Left common carotid artery plus branches (tissue), 1 donor: ENCODE measurements around the gene B4GALNT3.

- PRO-cap = no peak
Measured at GRCh38 chr12:210270-210849, 3.6 kb downstream of the SLC6A12 start.

GRCh38 chr12:292536-293321 lies 30.1 kb upstream of the SLC6A13 start:
- PRO-cap = no peak

DNA sequence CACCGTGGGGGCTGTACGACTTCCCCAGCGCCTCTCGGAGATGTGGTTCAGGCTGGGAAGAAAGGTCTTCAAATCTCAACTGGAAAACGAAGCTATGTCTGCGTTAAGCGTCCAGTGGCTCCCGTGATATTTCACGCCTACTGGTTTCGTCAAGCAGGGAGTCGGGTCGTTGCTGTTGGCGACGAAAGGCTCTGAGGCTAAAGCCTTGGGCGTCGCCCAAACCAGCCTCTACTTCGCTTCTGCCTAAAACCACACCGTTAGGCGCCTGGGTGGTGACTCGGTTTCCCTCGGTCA lies 342 bp upstream of the B4GALNT3 start:
- PRO-cap = no peak

GRCh38 chr12:459744-460628 lies at the start of gene B4GALNT3:
TSS of gene B4GALNT3 (plus strand) at chr12:459939.
- PRO-cap = bidirectional peak, plus-strand start at chr12:459984, minus-strand start at chr12:459843; bidirectional peak, plus-strand start at chr12:460097, minus-strand start at chr12:460038

DNA sequence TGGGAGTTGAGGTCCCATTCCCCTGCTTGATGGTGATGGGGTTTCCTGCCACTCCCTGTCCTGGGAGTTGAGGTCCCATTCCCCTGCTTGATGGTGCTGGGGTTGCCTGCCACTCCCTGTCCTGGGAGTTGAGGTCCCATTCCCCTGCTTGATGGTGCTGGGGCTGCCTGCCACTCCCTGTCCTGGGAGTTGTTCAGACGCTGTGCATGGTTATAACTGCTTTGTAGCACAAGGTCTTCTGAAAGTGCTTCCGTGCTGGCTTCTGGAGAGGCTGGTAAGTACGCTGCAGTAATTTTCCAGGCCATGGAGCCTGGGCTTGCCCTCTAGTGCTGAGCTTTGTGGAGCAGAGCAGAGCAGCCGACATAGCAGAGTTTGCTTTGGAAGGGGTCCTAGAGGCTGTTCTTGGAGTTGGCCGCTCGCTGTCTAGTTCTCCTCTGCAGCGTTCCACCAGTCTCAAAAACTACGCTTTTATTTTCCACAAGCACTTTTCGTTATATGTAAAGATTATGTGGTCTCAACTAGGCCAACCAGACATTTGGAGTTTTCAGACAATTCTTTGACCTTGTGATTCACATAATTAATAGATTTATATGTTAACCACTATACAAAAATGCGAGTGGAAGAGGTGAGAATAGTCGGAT lies 6.3 kb downstream of the B4GALNT3 start:
- PRO-cap = no peak

DNA sequence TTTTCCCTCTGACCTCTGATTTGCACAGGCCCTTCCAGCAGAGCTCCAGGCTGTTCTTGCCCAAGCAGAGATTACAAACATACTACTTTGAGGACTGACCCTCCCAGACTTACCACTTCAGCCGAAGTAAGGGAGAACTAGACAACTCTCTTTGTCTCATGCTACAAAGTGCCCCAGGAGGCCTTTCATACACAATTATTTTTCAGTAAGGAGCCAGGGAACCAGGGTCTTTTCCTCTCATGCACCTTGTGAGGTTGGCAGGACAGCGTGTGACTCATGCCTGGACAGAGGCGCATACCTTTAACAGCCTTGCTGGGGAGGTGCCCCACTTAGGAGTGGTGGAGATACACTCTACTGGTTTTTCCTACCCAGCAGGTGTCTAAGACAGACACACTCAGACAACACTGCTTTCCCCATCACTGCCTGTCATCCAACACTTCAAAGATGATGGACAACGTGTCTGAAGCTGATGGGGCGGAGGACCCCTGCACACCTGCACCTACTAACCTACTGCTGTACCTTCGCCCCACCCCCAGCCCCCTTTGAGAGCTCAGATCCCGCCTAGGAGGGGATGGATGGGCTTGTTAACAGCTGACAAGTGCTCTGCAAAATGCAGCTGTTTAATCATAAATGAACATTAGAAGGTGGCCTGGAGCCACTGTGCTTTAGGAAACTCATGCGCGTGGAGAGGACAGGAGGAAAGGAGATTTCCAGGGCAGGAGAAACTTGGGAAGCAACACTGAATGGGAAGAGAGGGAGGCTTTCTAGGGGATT lies 49.1 kb downstream of the B4GALNT3 start:
- PRO-cap = no peak

GRCh38 chr12:509447-510012 lies 49.8 kb downstream of the B4GALNT3 start:
- PRO-cap = no peak

DNA sequence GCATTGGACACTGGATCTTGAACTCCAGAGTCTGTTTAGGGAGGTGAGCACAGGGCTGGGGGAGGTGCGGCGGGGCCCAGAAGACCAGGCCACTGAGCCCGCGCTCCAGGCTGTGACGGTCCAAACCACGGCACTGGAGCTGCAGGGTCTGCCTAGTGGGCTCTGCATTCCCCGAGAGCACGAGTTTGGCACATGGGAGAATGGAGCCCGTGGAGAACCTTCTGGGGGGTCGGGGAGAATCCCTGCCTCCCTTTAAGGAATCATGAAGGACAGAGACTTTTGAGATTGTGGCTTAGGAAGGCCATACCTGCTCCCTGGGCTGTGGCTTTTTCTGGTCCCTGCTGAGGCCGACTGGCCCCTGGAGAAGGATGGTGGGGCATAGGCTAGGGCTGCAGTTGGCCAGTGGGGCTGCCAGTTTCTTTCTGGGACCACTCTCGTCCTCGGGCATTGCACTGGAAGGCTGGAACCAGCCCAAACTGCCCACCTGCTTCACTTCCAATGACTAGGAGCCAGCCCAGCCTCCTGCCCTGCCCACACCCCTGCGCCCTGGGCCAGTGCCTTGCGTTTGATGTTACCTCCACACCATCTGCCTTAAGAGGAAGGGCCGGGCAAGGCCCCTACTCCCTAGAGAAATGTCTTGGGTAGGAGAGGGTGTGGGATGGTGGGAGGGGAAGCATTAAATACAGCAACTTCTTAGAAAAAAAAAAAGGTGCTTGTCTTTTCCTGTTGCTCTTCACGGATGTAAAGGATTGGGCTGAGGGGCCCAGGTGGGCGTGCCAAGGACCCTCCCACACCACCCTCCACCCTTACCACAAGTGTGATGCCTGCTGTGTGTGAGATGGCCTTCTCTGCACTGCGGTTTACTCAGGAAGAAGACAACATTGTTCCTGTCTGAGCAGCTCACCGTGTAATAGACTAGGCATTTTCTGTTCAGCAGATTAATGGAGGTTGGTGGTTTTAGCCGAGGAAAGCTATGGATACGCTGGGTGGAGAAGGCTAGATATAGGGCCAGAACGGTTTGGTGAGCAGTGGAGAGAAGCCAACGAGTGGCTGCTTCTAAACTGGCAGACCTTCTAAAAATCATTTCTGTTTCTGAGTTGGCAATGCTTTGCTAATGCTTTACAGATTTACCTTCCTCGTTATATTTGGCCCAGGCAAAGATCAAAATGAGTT lies 100.1 kb downstream of the NINJ2 start:
- PRO-cap = no peak

DNA sequence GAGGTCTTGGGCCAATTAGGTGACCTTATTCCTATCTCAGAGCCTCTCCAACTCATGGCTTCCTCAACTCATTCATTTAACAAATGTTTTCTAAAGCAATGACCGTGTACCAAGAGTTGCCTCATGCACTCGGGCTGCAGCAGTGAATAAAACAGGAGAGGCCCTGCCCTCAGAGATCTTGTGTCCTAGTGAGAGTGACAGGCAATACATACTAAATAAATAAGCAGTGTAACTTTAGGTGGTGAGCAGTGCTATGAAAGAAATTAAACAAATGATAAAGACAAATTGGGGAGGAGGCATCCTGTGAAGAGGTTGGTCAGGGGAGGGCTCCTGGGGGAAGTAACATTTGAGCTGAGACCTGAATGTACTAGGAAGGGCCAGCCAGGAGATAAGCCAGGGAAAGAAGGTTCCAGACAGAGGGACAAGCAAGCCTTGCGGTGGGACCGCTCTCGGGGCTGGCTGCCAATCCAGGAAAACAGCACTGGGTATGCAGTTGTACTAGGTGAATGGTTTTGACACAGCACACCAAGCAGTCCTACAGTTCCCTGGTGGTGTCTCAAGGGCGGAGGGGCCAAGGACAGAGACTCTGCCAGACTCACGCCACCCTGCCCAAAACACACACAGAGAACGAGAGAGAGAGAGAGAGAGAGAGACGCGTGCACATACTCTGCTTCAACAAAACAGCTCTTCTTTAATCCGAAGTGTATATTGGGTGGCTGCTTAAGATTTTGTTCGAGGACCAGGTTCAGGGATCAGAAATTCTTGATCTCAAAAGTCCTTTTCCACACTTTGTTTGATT lies 1.3 kb downstream of the NINJ2 start:
- PRO-cap = no peak

DNA sequence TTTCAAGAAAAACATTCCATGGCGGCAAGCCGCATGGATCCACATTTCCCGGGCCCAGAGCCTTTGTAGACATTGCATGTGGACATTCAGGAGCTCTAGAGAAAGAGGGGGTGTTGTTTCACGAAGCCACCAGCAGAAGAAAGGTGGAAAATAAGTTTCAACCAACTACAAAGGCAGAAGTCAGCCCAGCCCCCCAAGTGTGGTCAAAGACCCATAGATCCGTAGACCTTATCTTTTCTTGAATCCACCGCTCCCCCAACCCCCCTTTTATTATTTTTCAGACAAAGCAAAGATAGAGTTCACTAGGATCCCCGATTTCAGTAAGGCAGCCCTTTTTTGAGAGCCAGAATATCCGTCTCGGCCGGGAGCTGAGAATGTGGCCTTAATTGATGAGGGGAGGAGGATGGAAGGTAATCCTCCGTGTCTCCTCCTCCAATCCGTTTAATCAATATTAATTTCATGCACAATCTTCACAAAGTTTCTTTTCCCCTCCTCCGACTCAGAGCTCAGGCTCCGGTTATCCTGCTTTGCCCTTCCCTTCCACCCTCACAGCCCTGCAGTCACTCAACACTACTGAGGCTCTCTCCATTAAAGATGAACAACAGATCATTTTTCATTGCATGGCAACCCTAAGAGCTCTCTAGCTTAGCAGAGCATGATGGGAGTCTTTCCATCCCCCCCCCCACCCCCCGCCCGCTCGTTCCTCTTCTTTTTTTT lies 721 bp upstream of the WNK1 start:
- PRO-cap = no peak

DNA sequence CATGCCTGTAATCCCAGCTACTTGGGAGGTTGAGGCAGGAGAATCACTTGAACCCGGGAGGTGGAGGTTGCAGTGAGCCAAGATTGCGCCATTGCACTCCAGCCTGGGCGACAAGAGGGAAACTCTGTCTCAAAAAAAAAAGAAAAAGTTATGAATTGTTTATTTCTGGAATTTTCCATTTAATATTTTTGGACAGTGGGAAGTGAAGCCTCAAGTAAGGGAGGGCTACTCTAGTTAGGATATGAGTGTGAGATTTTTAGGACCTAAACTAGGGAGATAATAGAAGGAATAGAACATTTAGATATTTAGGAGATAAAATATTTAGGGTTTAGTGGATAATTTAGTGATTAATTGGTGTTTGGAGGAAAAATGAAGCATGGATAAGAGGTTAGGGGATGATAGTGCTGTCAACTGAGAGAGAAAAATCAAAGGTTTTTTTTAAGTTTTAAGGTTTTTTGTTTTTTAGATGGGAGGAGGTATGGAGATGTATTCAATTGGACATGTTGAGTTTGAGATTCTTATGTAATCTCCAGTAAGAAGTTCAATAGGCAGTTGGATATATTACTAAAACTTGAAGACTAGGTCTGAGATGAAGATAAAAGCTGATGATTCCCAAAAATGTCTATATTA lies 11.2 kb downstream of the WNK1 start:
- PRO-cap = no peak

DNA sequence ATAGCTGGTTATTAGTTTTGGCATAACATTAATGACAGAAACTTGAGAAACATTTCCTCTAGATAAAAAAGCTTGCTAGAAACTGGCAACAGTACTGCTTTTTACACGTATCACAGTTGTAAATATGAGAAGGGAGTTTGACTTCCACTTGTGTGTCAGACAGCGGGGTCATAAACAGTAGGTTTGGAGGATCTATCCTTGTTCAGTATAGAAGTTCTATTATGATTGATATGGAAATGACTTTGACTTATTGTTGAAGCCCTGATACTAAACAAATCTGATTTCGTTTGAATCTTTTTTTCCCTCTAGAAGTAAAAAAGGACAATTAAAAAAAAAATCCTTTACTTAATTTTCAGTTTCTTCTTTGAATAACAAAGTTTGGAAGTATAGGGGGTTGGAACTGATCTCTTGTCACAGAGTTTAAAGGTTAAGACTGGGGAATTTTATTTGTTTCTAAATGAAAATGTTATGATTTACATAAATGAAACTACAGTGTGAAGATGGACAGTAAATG lies 50.0 kb downstream of the WNK1 start:
- PRO-cap = no peak

DNA sequence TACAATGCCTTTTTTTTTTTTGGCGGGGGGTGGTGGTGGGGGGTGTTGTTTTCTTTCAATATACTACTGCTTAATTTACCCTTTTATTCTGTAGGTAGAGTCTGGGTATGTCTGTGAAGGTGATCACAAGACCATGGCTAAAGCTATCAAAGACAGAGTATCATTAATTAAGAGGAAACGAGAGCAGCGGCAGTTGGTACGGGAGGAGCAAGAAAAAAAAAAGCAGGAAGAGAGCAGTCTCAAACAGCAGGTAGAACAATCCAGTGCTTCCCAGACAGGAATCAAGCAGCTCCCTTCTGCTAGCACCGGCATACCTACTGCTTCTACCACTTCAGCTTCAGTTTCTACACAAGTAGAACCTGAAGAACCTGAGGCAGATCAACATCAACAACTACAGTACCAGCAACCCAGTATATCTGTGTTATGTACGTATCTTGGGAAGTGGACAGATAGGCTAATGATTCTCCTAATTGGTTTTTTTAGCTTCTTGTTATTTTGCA lies 88.5 kb downstream of the RAD52 start:
- PRO-cap = no peak

- PRO-cap = no peak
Measured at GRCh38 chr12:912819-913715, 36.4 kb downstream of the RAD52 start.

- PRO-cap = no peak
Measured at GRCh38 chr12:1099013-1099636, 108.1 kb downstream of the ERC1 start.

DNA sequence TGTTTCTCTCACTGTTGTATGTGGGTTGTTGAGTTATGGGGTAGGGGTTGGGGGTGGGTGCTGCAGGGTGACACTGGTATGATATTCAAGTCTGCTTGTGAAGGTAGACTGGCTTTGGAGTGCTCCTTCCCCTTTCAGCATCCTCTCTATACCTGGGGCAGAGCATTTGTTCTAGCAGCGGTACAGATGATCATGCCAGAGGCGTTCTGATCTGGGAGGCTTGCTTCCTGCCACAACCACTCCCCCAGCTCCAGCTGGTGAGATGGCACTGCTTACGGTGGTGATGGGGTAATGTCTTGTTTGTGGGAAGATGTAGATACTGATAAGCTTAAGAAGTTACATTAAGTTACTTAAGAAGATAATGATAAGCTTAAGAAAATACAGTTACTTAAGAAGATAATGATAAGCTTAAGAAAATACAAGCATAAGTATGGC lies 131.8 kb downstream of the ERC1 start:
- PRO-cap = no peak

DNA sequence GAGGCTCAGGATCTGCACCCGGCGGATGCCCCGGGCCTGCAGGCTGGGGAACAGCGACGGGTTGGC lies 715 bp downstream of the FBXL14 start:
- PRO-cap = no peak

GRCh38 chr12:1596015-1596454 lies 1.7 kb upstream of the FBXL14 start:
- PRO-cap = no peak

GRCh38 chr12:1616087-1616971 lies 12.7 kb upstream of the WNT5B start:
- PRO-cap = no peak

DNA sequence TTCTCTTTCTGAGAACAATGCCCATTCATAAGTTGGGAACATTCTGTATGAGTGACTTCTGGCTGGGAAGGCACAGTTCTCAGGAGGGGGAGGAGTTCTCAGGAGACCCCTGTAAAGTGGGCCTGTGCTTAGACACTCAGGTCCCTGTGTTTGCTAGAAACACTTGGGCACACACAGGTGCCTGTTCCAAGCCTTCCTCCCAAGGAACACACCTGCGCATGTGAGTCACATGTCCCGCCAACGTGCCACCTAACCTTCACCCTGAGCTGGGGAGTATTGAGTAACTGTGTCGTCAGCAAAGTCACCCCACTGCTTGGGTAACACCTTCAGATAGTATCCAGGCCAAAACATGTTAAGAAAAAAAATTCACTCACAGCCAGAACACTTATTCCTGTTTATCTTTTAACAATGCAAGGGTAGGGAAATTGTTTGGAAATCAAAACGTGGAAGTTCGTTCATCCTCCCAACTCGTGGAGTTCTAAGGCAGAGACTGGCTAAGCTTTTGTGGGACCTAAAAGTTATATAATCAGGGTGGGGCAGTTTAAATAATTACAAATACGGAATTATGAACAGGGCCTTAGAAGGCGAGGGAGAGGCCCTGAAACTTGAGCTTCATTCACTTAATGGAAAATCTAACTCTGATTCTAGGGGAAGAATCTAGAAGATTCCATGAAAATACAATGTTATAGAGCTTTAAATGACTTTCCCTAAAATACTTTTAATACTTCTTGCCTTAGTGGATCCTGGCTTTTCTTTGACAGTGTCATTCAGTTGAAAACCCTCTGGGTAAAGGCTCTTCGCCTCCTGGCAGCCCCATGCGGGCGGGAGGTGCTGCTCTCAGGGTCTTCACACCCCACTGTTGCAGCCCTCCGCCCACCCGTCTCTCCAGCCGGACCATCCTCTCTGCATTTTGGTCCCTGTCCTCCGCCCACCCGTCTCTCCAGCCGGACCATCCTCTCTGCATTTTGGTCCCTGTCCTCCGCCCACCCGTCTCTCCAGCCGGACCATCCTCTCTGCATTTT lies 30.4 kb upstream of the ADIPOR2 start:
- PRO-cap = no peak